Skeletal muscle cell (primary cell): ENCODE measurements around a stretch of chr2.

DNA sequence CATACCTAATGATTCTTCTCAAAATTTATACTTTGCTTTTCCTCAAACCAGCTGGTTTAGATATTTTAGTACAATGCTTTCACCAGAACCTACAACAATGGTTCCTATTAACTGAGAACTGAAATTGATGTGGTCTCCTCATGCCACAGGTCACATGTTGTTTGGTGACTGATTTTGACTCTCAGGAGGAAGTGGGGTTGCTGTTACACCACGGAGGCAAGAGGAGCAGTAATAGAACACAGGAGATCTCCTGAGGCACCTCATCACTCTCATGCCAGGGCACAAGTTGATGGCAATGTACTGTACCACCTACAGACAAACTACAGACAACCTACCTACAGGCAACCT, 3.0 kb upstream of the CEP68 start:
- RRBS: no CpG with 5 or more reads among the region's 1 CpG

- RRBS: under 1% methylated on average over 25 of the region's 49 CpGs
These were observed 438 bp upstream of the CEP68 start for GRCh38 chr2:65055630-65056325.

DNA sequence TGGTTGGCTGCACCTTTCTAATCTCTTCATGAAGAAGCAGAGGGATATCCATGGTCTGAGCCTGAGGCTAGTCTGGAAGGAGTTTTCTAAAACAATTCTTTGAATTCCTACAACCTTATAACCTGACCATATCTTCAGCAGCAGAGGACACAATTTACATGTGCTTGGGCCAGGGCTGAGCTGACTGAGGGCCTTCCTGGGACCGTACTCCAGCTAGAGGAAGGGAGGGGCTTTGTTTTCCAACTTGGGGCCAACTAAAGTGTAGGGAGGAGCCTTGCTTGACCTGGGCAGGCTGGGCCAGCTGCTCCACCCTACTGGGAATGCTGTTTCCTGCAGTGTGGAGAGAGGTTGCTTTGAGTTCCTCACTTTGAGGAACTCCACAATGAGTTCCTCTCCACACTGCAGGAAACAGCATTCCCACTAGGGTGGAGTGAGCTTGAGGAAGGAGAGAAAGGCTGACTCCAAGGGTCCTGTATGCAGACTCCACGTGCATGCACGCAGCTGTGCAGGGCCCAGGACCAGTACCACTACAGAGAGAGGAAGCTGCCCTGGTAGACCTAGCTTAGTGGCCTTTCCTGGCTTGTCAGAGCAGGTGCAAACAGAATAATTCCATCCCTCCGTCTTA, 19.6 kb downstream of the CEP68 start:
- RRBS: no CpG with 5 or more reads among the region's 4 CpGs

DNA sequence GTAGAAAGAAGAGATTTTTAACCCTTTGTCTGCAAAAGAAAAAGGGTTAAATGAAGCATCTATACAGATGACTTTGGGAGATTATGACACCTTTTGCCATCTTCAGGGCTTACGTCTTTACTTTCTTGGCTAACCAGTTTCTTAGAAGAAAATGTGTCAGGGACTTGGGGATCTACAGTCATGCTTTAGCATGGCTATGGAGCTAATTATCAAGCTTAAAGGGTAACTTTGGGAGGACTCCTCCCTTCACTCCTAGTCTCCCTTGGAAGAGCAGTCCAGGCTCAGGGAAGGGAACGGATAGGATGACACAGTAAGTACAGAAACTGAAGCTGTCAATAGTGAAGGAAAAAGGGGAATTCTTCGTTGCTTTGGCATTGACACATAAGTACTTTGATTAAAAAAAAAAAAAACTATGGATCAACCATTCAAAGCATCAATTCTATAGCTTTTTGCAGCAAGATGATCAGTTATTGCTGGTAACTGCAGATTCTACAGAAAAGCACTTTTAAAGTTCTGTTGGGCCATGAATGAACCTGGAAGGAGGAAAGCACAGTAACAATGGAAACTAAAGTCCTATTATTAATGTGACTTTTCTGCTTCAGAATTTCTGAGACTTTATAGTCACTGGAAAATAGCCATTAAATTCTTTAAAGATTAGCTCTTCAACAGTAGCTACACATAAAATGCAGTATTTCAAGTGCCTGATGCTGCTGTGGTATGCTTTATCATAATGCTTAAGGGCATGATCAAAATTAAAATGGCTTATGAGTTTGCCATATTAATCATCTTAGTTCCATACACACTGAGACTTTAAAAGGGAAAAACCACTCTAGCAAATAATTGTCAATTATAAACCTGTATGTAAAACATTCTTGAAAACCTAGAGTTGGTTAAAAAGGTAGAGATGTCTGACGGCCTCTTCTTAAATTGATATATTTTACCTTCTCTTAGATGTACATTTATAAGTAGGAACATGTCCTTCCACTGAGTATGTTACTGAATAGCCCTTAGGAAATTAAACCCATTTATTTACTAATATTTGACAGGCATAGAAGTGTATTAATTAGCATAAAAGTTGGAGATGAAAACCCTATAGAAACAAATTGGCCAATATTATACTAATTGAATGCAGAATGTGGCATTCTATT, 28.3 kb downstream of the CEP68 start:
- RRBS: no CpG with 5 or more reads among the region's 4 CpGs

DNA sequence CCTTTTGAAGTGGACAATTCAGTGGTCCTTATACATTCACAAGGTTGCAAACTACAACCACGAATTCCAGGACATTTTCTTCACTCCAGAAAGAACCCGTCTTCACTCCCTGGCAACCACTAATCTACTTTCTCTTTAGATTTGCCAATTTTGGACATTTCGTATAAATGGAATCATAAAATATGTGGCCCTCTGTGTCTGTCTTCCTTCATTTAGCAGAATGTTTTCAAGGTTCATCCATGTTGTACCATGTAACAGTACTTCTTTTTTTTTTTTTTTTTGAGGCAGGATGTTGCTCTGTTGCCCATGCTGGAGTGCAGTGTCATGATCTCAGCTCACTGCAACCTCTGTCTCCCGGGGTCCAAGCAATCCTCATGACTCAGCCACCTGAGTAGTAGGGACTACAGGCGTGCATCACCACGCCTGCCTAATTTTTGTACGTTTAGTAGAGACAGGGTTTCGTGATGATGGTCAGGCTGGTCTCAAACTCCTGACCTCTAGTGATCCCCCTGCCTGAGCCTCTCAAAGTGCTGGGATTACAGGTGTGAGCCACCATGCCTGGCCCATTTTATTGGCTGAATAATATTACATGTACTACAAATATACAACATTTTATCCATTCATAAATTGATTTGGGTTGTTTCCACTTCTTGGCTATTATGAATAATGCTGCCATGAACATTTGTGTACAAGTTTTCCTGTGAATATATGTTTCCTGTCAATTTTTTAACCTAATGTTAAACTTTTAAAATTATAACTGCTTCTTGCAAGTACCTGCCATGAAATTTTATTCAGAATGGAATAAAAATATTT, 31.1 kb downstream of the RAB1A start:
- RRBS: no CpG with 5 or more reads among the region's 8 CpGs

DNA sequence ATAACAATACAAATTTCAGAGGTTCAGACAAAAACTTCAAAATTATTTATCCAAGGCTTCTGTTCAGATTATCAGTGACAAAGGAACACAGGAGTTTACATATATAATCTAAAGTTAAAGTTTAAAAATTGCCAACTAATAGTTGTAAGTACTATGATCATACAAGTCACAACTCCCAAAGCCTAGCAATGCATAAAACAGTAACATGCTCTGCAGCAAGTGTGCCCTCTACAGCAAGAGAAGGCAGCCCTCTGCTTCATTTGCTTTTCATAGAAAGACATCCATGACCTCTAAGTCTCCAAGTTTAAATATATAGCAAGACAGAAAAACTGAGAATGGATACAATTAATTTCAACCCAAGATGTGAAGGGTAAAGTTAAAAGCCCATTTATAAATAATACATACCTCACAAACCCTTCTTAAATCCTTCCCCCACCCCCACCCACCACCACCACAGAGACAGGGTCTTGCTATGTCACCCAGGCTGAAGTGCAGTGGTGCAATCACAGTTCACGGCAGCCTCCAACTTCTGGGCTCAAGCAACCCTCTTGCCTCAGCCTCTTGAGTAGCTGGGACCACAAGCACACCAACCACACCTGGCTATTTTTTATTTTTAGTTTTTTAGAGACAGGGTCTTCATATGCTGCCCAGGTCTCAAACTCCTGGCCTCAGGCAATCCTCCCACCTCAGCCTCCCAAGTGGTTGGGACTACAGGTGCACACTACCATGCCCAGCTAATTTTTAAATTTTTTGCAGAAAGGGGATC, 13.1 kb downstream of the RAB1A start:
- RRBS: no CpG with 5 or more reads among the region's 1 CpG

DNA sequence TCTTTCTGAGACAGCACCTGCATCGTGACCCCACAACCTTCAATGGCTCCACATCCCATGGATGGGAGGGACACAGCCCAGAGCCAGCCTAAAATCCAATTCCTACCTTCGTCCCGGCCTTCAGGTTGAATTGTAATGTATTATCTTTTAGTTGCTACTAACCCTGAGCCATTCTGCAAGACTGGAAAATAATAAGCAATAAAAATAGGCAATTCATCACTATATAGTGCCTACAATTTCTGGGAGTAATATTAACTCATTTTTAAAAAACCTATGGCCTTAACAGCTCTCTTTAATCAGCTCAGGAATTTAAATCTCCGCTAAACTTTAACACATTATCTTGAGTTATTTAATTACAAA, 1.1 kb upstream of the RAB1A start:
- RRBS: no CpG with 5 or more reads among the region's 4 CpGs

- RRBS: no CpG with 5 or more reads among the region's 6 CpGs
These were observed 42.9 kb downstream of the ACTR2 start for GRCh38 chr2:65270358-65271007.

DNA sequence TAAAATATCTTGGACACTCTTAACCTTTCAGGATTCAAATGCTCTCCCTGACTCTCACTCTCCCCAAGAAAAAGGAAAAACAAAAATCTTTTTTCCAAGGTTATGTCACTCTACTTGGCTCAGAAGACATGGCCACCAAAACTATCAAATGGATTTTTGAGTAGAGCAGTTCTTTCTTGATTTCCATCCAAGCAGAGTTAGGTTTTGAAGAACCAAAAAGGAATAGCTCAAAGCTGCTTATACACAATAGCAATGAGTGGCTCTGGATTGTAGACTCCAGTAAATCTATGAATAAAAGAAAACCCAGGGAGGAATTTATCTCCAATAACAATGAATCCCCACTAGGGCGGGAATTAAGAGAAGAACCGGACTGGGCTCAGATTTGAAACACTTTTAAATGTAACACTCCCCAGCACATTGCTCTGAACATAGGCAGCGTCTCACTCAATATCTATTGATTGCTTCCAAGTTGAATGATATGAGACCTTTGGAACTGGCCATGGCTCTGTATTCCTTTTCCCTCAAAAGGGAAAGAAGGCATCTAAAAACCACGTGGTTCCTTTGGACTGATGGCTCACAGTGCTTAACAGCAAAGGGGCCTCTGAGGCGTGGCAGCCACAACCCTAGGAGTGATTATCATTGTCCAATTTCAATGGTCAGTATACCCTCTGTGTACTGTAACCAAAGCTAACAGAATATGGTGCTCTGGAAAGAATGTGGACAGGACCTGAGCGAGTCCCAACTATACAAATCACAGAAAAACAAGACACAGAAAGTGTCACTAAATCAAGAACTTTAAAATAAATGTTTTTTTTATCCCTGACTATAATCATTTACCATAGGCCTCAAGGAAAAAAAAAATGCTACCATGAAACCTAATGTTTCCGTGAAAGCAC, 68.2 kb downstream of the SPRED2 start:
- RRBS: no CpG with 5 or more reads among the region's 7 CpGs

- RRBS: no CpG with 5 or more reads among the region's 6 CpGs
These were observed 36.9 kb downstream of the SPRED2 start for GRCh38 chr2:65395419-65396079.

GRCh38 chr2:65430393-65430640, 2.1 kb downstream of the SPRED2 start:
- RRBS: no CpG with 5 or more reads among the region's 6 CpGs

DNA sequence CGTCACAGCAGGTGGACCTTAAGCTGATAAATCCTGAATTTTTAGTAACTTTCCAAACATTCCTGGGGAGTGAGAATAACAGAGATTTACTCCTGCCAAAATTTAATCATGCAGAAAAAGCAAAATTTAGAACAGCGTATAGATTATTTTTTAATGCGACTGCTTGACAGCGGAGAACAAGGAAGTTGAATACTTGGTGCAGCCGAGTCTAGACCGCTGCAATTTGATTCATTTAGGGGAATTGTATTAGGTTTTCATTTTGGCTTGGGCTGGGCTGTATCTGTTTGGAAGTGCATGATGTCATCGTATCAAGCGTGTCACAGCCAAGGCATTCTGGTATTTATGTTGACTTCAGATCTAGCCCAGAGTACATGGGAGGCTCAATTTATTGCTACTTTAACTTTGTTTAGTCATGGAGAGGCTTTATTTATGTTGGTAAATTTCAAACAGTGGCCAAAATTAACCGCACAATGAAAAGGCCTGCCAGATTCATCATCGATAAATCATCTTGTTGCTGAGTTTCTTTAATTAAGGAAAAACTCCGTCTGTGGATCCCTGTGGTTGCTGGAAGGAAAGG, 230.2 kb upstream of the SPRED2 start:
- RRBS: no CpG with 5 or more reads among the region's 11 CpGs

GRCh38 chr2:66391328-66391609, 43.7 kb upstream of the MEIS1 start:
- RRBS: no CpG with 5 or more reads among the region's 16 CpGs

GRCh38 chr2:66426757-66427077, 8.2 kb upstream of the MEIS1 start:
- RRBS: 13% methylated on average over 6 of the region's 26 CpGs

DNA sequence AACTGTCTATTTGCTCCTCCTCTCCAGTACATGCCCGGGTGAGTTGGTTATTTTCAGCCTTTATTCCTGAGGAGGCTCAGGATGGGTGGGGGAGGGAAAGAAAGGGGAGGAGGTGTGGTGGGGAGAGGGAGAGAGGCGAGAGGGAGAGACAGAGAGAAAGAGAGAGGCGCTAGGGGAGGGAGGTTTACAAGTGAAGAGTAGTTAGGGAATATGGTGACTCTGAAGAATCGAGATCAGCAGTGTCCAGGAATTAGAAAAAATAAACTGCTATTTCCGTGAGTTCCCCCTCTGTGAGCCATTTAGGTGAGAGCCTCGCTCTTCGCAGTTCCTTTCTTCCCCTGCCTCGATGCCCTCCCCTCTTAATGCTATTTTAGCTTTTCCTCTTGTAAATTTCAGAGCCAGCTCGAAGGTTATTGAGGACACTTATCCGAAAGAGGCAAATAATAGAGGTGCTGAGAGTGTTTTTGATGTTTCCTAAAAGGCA, 139.0 kb downstream of the MEIS1 start:
- RRBS: no CpG with 5 or more reads among the region's 10 CpGs

GRCh38 chr2:66690909-66691640, 256.1 kb downstream of the MEIS1 start:
- RRBS: no CpG with 5 or more reads among the region's 3 CpGs

- RRBS: 9% methylated on average over 2 of the region's 16 CpGs
These were observed 802 bp downstream of the ETAA1 start for GRCh38 chr2:67397839-67398431.

- RRBS: no CpG with 5 or more reads among the region's 12 CpGs
These were observed 164.4 kb downstream of the ETAA1 start for GRCh38 chr2:67561352-67562140.

GRCh38 chr2:68050388-68051131, 12.2 kb downstream of the C1D start:
- RRBS: no CpG with 5 or more reads among the region's 4 CpGs

DNA sequence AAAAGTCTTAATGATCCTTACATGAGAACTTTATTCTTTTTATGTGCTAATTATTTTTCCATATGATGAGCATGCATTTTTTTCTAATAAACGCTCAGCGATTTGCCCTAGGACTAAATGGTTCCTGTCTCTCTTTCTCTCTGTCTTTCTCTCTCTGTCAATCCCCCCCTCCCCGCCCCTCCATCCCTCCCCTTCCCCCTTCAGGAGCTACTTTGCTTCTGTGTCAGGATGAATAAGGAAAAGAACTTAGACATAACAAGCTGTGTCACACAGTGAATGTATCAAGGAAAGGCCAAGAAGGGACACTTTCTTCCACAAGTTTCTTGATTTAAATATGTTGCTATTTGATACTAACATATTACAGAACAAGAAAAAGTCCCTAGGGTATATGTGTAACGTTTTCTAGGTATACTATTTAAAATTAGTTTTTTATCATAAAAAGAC, 1.4 kb upstream of the PPP3R1 start:
- RRBS: no CpG with 5 or more reads among the region's 4 CpGs